BE2C (cell line): ENCODE measurements around the genes H2BC1, H1-6 and H1-4.

GRCh38 chr6:25193024-25193676 is 86.0 kb upstream of the CARMIL1 start:
- RRBS = no CpG with 5 or more reads among the region's 6 CpGs

DNA sequence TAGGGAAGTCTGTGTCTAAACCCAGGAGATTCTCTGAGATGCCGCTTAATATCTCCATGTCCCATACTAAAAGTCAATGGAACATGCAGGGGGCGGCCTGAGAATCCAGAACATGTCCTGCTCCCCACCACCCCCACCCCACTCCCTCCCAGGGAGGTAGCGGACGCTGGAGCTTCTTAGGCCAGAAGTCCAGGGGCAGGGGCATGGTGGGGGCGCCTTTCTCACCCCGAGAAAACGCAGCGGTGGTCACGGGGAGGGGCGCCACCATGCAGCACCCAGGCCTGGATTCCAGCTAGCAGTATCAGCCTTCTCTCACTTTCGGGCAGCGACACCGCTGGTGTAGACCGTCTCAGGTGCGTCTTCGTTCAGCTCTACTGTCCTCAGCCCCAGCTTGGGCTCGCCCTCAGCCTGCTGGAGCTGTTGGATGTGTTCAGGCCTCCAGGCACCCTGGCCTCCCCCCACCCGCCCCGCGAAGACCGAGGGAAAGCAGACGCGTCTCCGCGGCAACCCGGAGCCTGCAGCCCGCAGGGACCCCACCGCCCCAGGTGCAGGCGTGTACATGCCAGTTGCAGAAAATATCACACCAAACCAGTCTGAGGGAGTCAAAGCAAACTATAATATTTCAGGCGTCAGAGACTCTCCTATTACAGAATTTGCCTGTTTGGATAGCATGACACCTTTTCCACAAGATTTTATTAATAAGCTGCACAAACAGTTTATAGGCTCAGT is 60.9 kb upstream of the CARMIL1 start:
- RRBS = no CpG with 5 or more reads among the region's 30 CpGs

DNA sequence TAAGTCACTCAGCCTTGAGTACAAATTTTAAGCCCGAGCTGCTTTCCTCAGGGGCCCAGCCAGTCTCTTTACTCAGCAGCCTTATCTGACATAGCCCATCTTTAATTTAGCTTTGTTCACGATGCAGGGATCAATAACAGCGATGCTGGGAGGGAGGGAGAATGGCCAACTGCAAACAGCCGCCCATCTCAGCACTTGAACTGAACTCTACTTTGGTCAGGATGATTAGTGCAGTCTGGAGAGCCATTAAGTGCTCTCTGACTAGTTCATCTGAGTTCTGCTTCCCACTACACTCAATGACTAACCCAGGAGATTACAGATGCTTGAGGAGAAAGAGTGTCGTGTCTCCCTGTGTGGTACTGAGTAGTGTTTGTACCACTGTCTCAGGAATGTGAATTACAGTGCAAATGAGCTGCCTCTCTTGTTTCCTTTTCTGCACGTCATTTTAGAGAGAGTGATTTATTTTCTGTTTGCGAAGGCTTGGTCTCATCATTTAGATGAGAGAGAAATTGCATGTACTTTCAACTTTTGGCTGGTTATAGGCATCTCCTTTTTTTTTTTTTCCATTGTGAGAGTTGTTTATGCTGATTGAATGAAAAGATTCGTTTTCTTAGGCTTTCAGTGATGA is 23.5 kb downstream of the CARMIL1 start:
- RRBS = no CpG with 5 or more reads among the region's 8 CpGs

DNA sequence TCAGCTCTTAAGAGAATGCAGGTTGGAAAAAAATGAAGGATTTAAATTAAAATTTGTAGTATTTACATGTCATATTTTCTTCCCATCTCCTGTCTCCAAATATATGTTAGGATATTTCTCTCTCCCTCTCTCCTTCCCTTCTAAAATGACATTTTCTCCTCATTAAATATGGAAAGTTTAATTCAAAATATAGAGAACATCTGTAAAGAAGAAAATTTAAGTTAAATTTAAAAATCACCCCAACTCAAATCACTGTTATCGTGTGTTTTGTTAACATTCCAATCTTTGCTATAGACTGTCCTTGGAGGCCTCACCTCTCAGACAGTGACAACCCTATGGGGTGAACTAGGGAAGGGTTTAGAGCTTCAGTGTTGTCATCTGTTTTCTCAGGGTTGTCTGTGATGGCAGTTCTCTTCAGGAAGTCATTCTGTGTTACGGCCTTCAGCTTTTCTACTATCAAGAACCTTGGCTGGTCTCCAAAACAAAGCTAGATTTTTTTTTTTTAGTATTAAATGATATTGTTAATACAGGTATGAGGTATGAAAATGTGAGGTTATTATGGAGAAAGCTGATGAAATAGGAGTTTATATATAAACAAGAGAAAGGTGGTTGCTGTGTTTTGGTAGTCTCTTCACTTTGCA is 162.3 kb downstream of the CARMIL1 start:
- RRBS = no CpG with 5 or more reads among the region's 2 CpGs

GRCh38 chr6:25534891-25535441 is 117.0 kb upstream of the SCGN start:
- RRBS = no CpG with 5 or more reads among the region's 4 CpGs

- RRBS = no CpG with 5 or more reads among the region's 2 CpGs
Measured at GRCh38 chr6:25661117-25661627, 9.2 kb downstream of the SCGN start.

DNA sequence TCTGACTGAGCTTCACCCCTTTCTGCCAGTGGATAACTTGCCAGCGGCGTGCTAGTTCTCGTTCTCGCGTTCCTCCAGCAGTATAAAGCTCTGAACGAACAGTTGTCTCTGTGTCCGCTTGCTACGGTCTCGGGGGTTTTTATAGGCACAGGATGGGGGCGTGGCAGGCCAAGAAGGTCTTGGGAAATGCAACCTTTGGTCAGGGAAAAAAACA is 16.2 kb downstream of the H2AC1 start:
- RRBS = no CpG with 5 or more reads among the region's 10 CpGs

GRCh38 chr6:25726719-25727139 is at the start of gene H2BC1:
Gene H2BC1, plus strand, starts transcription at chr6:25726777.
- RRBS = no CpG with 5 or more reads among the region's 18 CpGs

DNA sequence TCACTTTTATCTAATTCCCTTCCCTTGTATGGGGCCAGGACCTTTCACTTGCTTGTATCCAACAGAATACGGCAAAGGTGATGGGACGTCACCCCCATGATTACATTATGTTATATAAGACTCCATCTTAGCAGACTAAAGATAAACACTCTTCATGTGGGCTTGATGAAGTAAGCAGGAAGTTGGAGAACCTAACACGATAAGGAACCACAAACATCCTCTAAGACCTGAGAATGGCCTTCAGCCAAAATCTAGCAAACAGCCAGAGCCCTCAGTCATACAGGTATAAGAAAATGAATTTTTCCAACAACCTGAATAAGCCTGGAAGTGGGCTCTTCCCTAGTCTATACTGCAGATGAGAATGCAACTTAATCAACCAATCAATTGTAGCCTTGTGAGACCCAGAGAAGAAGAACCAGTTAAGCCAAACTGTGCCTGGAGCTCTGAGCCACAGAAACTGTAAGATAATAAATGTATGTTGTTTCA is 7.9 kb downstream of the SLC17A3 start:
- RRBS = no CpG with 5 or more reads among the region's 3 CpGs

GRCh38 chr6:25881910-25882659 is 8.0 kb upstream of the SLC17A3 start:
- RRBS = 93% methylated on average over 4 of the region's 33 CpGs

DNA sequence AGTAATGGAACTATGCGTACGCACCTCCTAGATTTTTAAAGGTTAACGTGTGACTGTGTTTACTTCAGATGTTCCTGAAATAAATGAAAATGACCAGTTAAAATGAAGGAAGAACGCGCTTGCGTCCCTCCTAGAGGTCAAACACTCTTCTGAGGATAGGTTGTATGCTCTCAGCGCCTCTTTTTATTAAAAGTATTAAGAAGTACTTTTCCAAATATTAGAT is 24.6 kb downstream of the H1-1 start:
- RRBS = no CpG with 5 or more reads among the region's 7 CpGs

DNA sequence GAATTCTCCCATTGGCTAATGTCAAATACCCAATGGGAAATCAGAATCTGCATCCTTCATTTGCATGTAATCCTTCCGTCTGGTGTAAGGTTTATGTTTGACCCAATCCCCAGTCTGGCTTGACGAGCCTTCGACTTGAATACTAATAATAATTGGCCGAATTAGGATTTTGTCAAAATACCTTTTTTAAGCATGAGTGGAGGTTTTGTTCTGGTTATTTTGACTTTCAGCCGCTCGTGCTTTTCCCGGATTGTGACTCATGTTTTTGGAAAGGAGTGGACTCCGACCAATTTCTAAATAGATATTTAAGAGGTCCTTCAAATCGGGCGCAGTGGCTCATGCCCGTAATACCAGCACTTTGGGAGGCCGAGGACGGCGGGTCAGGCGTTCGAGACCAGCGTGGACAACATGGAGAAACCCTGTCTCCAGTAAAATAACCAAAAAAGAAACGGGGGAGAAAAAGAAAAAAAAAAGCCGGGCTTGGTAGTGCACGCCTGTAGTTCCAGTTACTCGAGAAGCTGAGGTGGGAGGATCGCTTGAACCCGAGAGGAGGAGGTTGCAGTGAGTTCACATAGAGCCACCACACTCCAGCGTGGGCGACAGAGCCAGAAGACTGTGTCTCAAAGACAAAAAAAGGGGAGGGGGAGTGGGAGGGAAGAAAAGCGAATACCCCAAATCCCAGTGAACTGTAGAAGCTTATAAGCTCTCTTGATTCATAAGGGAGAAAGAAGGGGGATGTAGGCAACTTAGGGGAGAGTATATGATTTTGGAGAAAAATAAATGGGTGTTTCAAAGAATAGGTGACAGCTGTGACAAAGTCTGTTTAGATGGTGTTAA is 471 bp upstream of the H2AC4 start:
- RRBS = no CpG with 5 or more reads among the region's 26 CpGs

GRCh38 chr6:26046856-26047261 is 1.7 kb downstream of the H3C3 start:
- RRBS = no CpG with 5 or more reads among the region's 5 CpGs

DNA sequence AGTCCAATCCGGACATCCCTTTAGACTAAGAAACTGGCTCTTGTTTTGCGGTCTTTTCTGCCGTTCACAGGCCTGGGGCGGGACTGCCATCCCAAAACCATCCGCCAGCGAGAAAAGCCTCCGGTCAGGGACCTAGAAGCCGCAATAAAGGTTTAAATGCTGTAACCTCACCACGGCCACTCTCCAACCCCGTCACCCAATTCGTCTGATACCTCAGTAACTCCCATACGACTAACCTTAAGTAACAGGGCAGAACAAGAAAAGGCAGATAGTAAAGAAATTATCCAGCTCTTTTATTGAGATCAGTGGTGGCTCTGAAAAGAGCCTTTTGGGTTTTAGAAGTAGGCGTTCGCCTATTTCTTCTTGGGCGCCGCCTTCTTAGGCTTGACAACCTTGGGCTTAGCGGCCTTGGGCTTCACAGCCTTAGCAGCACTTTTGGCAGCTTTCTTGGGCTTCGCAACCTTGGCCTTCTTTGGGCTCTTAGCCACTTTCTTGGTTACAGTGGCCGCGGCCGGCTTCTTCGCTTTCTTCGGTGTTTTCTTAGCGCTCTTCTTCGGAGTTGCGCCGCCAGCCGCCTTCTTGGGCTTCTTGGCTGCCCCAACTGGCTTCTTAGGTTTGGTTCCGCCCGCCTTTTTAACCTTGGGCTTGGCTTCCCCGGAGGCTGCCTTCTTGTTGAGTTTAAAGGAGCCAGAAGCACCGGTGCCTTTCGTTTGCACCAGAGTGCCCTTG is 672 bp downstream of the H1-2 start:
- RRBS = 1% methylated on average over 4 of the region's 33 CpGs

DNA sequence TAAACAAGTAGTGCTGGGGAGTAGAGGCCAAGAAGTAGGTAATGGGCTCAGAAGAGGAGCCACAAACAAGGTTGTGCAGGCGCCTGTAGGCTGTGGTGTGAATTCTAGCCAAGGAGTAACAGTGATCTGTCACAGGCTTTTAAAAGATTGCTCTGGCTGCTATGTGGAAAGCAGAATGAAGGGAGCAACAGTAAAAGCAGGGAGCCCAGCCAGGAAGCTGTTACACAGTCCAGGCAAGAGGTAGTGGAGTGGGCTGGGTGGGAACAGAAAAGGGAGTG is 2.0 kb downstream of the HFE start:
- RRBS = no CpG with 5 or more reads among the region's 1 CpG

DNA sequence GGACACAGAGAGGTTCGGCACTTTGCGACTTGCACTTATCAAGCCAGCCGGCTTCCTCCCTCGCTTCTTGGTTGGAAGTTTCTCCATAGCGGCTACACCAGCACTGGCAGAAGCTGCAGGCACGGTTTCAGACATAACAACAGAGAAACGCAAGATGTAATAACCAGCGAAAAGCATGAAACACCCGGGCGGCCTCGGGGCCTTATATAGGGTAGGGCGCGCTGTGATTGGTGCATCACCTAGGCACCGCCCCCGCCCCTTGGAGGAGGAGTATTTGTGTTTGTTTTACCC is at the start of gene H1-6:
Gene H1-6 (minus strand): TSS at position 177 of the 291 bp plus-strand sequence.
- RRBS = 91% methylated on average over 5 of the region's 15 CpGs

- RRBS = no CpG with 5 or more reads among the region's 9 CpGs
Measured at GRCh38 chr6:26131619-26132718, 8.0 kb downstream of the H2AC6 start.

DNA sequence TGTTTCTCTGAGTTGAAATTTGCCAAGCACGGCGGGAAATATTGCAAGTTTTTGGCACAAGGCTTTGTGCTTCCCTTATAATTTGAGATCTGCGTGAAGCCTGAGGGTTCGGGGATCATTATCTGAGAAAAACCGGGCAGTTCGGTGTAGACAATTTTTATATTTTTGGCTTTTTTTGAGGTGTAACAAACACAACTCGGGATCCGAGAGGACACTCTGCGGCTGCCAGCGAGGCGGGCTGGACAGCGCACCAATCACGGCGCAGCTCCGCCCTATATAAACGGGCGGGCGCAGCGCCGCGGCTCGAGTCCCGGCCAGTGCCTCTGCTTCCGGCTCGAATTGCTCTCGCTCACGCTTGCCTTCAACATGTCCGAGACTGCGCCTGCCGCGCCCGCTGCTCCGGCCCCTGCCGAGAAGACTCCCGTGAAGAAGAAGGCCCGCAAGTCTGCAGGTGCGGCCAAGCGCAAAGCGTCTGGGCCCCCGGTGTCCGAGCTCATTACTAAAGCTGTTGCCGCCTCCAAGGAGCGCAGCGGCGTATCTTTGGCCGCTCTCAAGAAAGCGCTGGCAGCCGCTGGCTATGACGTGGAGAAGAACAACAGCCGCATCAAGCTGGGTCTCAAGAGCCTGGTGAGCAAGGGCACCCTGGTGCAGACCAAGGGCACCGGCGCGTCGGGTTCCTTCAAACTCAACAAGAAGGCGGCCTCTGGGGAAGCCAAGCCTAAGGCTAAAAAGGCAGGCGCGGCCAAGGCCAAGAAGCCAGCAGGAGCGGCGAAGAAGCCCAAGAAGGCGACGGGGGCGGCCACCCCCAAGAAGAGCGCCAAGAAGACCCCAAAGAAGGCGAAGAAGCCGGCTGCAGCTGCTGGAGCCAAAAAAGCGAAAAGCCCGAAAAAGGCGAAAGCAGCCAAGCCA is at the start of gene H1-4:
Gene H1-4 (plus strand): TSS at position 305 of the 909 bp plus-strand sequence.
- RRBS = under 1% methylated on average over 16 of the region's 68 CpGs